ENCODE data around the gene BRD9.

GRCh38 chr5:206850-207731, 10.9 kb downstream of the CCDC127 start:
- RRBS: 84% methylated on average over 3 of the region's 17 CpGs

DNA sequence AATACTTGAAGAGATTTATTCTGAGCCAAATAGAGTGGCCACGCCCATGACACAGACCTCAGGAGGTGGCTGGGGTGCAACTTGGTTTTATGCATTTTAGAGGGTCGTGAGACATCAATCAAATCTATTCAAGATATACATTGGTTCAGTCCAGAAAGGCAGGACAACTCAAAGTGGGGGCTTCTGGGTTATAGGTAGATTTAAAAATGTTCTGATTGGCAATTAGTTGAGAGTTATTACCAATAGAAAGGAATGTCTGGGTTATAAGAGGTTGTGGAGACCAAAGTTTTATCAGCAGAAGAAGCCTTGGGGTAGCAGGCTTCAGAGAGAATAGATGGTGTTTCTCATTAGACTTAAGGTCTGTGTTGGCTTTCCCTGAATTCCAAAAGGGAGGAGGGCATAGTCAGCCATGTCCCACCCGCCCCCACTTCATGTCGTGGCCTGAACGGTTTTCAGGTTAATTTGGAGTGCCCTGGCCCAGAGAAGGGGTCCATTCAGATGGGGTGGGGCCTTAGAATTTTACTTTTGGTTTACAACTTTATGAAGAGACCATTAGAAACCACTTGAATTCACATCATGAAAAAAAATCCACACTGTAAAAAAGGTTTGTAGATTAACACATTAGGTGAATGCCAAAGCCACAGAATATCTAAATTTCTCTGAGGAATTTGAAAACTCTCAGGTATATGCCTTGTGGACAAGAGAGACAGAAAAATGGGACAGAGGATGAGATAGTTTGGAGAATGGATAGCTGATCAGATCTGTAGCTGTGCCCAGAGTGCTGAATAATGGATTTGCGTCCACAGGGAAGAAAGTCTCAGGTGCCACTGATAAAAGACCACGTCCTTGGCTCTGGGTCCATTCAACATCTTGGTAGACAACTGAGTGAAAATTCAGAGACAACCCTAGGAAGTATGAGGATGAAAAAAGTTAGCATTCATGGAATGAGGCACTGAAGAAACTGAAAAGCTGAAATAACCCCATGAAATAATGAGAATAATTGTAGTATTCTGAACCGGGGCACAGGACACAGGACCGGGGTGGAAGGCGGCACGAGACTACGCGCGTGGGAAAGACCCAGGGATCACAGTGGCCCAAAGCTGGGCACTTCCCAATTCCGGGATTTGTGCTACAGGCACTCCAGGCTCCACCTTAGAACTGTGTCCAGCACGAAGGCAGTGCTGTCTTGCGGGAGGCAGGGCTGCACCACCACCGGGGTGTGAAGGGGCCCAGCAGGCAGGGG, 1.7 kb upstream of the PDCD6 start:
- RRBS: 74% methylated on average over 7 of the region's 18 CpGs

GRCh38 chr5:310955-311683, 10.4 kb upstream of the AHRR start:
- RRBS: 84% methylated on average over 3 of the region's 20 CpGs

- RRBS: no CpG with 5 or more reads among the region's 11 CpGs
Observed at GRCh38 chr5:440350-440916, 2.5 kb upstream of the EXOC3 start.

GRCh38 chr5:448088-448915, 5.3 kb downstream of the EXOC3 start:
- RRBS: no CpG with 5 or more reads among the region's 26 CpGs

DNA sequence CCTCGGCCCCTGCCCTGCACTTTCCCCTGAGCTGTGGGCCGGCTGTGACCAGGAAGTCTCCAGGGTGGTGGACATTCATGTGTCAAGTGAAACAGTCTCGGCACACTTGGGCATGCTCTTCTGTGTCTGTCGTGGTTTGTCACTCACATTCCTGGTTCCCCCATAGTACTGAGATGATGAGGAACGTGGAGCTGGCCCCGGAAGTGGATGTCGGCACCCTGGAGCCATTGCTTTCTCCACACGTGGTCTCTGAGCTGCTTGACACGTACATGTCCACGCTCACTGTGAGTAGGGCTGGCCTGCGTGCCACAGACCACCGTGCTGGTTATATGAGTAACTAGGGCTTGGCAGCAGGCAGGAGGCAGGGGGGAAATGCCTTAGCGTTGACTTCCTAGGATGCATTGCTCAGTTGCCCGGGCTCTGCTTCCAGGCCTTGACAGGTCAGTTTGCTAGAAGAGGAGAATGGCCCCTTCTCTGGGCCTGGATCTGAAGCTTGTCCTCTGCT, 13.8 kb downstream of the EXOC3 start:
- RRBS: no CpG with 5 or more reads among the region's 14 CpGs

- RRBS: 93% methylated on average over 23 of the region's 34 CpGs
Observed at GRCh38 chr5:464988-465364, 22.0 kb downstream of the EXOC3 start.

- RRBS: no CpG with 5 or more reads among the region's 25 CpGs
Observed at GRCh38 chr5:514601-515678, 9.3 kb downstream of the SLC9A3 start.

DNA sequence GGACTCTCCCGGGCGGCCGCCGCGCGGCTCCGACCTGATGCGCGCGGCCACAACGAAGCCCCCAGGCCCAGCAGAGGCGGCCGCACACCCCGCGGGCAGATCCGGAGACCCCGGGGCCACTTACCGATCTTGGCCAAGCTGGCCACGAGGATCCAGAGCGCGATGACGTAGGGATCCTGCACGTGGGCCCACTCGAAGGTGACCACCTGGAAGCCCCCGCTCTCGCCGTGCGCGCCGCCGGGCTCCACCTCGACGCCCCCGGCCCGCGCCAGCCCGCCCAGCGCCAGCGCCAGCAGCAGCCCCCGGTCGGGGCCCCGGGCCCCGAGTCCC, 296 bp downstream of the SLC9A3 start:
- RRBS: 2% methylated on average over 23 of the region's 43 CpGs

- RRBS: no CpG with 5 or more reads among the region's 17 CpGs
Observed at GRCh38 chr5:642584-643130, 30.5 kb downstream of the CEP72 start.

DNA sequence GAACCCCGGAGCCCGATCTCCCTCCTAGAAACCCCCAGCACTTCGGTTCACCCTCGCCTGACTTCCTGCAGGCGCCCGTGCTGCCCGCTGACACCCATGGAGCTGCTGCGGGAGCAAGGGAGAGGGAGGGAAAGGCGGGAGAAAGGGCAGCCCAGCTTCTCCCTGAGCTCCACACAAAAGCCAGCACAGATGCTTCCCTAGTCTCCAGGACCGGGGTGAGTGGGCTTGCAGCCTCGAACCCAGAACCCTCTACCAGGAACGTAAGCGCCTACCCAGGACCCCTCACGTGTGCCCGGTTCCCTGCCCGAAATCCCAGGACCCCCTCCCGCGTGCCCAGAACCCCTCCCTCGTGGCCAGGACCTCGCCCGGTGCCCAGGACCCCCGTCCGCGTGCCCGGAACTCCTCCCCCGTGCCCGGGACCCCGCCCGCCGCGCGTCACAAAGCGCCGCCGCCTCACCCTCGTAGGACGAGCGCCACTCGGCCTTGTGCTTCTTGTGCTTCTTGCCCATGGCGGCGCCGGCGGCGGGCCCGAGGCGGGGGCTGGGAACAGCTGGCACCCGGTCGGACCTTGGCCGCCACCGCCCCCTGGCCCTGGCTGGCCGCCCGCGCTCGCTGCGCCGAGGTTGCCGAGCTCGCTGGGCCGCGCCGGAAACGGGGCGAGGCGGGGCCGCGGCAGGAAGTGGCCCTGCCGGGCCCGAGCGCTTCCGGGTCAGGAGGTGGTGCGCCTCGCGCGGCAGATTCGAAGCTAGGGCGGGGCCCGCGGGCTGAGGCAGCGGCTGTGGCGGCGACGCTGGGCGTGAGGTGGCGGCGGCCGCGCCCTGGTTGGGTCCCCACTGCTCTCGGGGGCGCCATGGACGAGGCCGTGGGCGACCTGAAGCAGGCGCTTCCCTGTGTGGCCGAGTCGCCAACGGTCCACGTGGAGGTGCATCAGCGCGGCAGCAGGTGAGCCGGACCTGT, at the start of gene BRD9:
TSS of gene BRD9 (minus strand) at position 653 of the 957 bp plus-strand sequence.
- RRBS: under 1% methylated on average over 44 of the region's 100 CpGs

- RRBS: no CpG with 5 or more reads among the region's 14 CpGs
Observed at GRCh38 chr5:1003354-1003832, 5.2 kb upstream of the NKD2 start.

DNA sequence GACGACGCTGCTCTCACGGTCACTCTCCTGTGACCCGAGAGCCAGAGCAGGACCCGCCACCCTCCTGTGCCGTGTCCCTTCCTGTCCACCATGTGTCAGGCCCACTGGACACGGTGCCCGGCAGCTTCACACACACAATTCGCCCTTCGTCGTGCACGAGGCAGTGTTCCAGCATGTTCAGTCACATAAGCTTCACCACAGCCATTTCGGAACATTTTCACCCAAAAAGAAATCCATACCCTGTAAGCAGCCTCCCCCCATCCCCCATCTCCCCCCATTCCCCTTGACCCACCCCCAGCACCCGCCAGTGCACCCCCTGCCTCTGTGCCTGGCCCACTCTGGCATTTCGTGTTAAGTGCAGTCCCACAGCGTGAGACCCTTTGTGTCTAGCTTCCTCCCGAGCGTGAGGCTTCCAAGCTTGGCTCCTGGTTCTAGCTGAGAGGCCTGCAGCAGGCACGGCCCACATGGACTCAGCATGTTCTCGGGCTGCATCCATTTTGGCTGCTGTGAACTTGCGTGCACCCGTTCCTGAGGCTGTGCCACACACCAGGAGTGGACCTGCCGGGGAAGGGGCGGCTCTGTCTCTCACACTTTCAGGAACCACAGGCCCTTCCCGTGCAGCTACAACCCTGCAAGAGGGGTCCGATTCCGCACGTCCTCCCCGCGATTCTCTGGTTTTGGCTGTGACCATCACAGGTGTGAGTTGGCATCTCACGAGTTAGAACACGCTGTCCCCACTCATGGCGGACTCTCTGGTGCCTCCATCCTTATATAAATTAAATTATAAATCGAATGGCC, 40.7 kb downstream of the NKD2 start:
- RRBS: no CpG with 5 or more reads among the region's 34 CpGs

DNA sequence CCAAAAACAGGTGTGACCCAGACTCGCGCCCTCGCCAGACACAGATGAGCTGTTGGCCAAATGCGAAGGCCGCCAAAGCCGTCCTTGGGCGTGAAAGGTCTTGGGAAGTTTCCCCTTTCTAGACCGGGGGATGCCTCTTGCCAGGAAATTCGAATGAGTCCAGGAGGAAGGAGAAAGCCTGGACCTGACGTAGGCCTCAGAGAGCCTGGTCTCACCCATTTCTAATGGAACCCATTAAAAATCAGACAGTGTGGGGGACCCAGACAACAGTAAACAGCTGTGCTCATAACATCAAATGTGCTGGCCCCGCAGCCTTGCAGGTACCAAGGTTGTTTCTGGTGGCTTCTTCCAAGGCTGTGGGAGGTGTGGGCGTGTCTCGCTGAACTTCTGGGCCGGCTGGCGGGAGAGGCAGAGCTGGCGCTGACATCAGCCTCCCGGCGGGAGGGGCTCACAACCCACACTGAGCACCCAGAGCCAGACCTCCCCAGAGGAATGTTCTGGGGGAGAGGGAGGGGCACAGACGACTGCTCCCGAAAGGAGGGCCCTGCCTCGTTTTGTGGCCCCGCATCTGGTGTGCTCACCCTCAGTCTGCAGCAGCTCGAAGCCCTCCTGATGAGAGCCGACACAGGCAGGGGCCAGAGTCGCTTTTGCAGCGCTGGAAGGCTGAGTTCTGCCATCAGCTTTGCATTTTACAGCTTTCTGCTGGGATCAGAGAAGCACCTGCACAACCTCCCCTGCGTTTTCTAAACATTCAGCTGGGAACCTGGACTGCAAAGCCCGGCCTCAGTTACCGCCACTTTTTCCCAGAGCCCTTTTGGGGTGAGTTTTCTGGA, 6.8 kb upstream of the SLC12A7 start:
- RRBS: 2% methylated on average over 4 of the region's 29 CpGs

GRCh38 chr5:1131015-1131657, 19.3 kb upstream of the SLC12A7 start:
- RRBS: 26% methylated on average over 14 of the region's 22 CpGs

- RRBS: 4% methylated on average over 3 of the region's 30 CpGs
Observed at GRCh38 chr5:1155020-1155435, 43.2 kb upstream of the SLC12A7 start.

DNA sequence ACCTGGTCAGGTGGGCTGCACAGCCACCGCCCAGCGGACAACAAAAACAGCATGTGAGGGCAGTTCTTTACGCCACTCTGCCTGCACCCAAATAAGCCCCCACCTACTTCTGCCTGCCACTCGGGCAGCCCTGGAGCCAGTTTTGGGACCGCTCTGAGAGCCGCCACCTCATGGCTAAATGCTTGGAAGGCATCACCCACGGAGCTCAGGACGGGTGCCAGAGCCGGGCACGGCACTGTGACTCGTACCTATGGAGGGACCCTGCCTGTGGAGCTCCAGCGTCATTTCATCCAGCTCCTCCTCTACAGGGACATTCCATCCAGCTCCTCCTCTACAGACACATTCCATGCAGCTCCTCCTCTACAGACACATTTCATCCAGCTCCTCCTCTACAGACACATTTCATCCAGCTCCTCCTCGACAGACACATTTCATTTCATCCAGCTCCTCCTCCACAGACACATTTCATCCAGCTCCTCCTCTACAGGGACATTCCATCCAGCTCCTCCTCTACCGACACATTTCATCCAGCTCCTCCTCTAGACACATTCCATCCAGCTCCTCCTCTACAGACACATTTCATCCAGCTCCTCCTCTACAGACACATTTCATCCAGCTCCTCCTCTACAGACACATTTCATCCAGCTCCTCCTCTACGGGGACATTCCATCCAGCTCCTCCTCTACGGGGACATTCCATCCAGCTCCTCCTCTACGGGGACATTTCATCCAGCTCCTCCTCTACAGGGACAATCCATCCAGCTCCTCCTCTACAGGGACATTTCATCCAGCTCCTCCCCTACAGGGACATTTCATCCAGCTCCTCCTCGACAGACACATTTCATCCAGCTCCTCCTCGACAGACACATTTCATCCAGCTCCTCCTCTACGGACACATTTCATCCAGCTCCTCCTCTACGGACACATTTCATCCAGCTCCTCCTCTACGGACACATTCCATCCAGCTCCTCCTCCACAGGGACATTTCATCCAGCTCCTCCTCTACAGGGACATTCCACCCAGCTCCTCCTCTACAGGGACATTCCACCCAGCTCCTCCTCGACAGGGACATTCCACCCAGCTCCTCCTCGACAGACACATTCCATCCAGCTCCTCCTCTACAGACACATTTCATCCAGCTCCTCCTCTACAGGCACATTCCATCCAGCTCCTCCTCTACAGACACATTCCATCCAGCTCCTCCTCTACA, 18.5 kb downstream of the CLPTM1L start:
- RRBS: no CpG with 5 or more reads among the region's 24 CpGs

DNA sequence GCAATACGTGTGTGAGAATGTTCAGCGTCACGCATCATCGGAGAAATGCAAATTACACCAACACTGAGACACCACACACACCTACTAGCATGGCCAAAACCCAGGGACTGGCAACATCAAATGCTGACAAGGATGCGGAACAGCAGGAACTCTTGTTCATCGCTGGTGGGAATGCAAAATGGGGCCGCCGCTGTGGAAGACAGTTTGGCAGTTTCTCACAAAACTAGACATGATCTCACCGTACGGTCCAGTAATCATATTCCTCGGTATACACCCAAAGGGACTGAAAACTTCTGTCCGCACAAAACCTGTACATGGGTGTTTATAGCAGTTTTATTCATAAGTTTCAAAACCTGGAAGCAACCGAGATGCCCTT, 21.7 kb upstream of the CLPTM1L start:
- RRBS: no CpG with 5 or more reads among the region's 13 CpGs

DNA sequence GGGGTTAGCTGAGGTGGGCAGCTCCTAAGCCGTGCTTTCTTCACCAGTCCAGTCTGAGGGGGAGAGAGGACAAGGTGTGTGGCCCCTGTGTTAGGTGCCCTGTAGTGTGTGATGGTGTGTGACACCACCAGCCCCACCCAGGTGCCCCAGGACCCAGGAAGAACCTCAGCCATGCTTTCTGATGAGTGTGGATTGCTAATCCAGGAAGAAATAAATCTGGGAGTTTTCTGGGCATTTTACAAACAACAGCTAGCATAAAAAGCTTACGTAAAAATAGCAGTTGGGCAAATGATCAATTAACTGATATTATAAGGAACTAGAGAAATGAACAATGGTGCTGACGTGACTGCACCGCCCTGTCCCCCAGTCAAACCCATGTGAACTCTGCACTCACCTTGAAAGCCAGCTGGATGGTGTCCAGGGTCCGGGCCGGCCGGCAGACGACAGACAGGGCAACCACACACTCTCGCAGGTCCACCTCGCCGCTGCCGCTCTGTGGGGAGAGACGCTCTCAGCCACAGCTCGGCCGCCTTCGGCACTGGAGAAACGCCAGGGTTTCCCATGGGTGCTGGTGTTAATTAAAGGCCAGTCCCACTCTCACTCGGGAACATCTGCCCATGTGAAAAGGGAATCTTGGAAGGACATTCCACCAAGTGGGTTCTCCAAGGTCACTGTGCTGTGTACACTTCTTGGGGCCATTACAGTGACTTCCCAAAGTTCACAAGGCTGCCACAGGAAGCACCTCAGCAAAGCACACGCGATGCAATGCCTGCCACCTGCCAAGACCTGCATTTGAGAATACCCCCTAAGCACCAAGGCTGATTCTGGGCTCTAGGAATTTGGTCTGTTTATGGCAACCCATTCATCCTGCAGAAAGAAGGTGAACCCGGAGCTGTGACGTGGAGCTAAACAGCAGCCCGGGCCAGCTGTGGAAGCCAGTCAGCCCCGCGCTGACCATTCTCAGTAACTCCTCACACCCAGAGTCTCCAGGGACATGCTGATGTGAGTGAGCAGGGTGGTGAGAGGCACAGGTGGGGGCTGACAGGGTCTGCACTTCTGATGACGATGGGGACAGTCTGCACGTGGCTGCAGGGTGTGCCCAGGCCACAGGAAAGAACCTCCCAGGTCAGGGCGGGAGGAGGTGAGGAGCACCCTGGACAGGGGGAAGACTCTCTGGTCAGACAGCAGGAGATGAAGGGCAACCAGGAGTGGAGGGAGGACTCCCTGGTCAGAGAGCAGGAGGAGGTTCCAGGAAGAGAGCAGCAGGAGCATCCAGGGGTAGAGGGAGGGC, 25.6 kb upstream of the SLC6A3 start:
- RRBS: no CpG with 5 or more reads among the region's 28 CpGs

DNA sequence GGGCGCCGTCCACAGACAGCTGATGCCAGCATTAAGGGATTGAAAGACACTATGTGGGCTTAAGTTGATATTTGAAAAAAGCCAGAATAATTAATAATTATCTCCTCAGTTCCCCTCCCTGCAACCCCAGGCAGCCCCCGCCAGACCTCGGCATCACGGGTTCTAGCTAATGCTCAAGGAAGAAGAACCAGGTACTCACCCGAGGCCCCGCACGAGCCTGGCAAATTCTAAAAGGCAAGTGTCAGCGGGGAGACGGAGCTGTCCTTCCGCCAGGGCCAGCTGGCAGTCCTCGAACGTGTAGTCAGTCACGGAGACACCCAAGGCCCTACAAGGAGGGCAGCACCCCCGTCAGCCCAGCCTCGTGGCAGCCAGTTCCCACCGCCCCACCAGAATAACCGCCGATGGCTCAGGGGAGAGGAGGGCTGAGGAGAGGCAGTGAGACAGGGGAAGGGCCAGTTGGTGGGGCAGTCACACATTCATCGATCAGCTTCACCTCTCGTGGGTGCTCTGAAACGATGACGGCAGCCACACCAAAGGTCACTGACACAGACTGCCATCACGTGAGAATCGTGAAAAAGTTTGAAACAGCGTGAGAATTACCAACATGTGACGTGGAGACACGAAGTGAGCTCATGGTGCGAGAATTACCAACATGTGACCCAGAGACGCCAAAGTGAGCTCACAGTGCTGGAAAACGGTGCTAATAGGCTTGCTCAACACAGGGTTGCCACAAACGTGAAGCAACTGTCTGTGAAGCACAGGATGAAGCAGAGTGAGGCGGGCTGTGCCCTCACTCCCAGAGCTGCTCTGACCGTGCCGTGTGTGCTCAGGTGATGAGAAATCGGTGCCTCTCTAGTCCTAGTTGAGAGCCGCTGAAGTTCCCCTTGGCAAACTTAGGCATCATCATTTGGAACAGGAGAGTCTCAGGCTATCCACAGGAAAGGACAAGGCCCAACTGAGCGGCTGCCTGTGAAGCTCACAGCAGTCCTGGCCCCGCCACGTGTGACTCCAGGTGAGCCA, 29.4 kb upstream of the SLC6A3 start:
- RRBS: no CpG with 5 or more reads among the region's 40 CpGs

All from epithelial cell of prostate (primary cell).